ENCODE measurements around a stretch of chr1.

- PRO-cap, 3 experiments, result no peak in any of the 3 experiments
Observed at GRCh38 chr1:178933828-178934445, 63.1 kb upstream of the ANGPTL1 start.

DNA sequence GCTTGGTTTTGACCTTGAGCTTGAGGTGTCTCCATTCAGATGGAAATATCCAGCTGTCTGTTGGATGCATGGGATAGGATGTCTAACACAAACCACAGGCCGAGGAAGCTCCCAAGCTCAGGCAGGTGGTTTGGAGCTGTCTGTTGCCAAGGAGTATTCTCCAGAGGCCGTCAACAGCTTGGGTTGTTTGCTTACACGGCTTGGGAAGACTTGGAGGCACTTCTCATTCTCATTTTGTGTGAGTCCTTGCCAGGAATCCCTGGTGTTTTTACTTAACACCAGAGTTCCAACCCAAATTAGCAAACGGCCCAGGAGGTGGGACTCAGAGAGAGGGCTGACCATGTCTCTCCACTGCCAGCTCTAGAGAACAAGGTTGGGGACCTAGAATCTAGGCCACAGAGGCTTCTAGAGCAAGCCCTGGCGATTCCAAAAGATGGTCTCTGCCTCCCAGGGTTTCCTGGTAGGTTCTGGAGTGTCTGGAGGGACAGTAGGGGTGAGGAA, 72.7 kb upstream of the FAM20B start:
- PRO-cap, 3 experiments, result no peak in any of the 3 experiments

- PRO-cap, 3 experiments, result no peak in any of the 3 experiments
Observed at GRCh38 chr1:178962797-178963211, 62.9 kb upstream of the FAM20B start.

DNA sequence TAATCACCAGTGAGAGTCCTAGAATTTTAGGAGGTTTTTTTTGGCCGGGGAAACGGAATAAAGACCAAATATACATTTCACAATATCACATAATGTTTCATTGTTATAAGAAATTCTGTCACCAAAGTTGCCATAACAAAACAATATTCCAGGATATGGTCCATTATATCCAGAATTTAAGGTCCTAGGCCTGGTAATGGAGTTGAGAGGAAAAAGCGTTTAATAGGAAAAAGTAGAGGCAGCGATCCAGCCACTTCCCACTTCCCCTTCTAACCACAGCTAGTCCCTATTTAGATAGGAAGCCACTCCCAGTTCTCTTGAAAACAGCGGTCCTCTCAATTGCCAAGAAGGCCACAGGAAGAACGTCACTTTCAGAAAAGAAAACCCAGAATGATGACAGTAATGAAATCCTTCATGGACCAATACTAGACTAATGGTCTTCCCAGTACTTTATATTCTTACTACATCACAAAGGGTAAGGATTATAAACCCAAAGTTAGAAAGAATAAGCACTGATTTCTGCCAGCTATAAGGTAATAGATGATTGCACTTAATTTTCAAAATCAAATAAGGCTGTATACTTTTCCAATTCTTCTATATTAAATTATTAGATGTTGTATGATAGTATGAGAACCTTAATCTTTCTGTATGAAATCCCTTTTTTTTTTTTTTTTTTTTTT, 38.6 kb downstream of the ABL2 start:
- PRO-cap, 3 experiments, result no peak in any of the 3 experiments

DNA sequence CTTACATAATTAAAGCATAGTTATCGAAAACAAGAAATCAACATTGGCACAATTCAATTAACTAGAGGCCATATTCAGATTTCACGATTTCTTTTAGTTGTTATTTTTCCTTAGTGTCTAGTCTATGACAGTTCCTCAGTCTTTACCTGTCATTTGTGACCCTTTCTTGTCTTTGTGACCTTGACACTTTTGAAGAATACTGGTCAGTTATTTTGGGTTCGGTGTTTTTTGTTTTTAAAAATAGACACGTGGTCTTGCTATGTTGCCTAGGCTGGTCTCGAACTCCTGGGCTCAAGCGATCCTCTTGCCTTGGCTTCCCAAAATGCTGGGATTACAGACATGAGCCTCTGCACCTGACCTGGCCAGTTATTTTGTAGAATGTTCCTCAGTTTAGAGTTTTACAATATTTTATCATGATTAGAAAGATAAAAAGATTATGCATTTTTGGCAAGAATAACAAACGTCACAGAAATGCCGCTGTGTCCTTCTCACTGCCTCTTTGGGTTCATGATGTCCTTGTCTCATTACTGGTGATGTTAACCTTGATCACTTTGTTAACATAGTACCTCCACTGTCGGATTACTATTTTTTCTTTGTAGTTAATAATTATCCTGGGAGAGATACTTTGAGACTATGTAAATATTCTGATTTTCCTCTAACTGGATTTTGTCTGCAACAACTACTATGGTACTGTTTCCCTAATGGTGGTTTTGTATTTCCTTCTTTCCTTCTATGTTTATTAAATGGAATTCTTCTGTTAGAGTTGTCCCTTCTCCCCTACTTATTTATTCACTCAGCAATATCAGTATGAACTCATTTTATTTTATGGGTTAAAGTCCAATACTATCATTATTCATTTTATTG, 4.4 kb downstream of the TOR1AIP2 start:
- PRO-cap, 3 experiments, result no peak in any of the 3 experiments

DNA sequence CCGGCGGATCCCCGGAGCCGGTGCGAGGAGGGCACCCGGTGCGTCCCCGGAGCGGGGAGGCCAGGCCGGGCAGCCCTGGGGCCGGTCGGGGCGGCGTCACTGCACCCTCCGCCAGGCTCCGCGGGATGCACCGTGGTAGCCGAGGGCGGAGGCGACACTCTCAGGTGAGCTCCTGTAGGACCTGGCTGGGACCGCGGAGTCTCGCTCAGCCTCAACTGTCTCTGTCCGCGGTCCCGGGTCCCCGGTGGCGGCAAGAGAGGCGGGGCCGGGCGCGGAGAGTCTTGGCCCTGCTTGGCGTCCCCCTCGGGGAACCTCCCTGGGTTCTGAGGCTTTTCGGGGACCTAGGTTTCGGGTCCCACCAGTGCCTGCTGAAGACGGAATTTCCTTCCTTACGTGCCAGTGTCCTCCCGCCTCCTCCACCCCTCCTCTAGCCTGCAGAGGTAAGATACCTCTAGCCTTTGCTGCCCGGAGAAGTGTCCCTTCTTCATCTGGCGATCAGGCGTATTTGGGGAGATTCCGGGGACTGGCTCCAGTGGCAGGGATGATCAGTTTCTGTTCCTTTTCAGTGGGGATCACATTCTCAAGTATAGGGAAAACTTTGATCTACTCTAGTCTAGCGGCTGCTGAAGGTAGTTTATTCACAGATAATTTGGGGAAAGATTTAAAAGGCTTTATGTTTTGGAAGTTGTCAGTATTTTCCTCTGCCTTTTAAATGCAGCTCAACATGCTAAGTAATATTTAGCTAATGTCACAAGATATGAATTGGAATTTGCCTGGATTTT, 560 bp downstream of the CEP350 start:
- PRO-cap, 3 experiments, result no peak in any of the 3 experiments

GRCh38 chr1:180020048-180021095, 65.8 kb downstream of the CEP350 start:
- PRO-cap, 3 experiments, result no peak in any of the 3 experiments

GRCh38 chr1:180033768-180034302, 79.2 kb downstream of the CEP350 start:
- PRO-cap, 3 experiments, result no peak in any of the 3 experiments

- PRO-cap, 3 experiments, result no peak in any of the 3 experiments
Observed at GRCh38 chr1:180083835-180084341, 70.8 kb upstream of the QSOX1 start.

GRCh38 chr1:180117047-180117750, 37.5 kb upstream of the QSOX1 start:
- PRO-cap, 3 experiments, result no peak in any of the 3 experiments

- PRO-cap, 3 experiments, result no peak in any of the 3 experiments
Observed at GRCh38 chr1:180190992-180192018, 36.6 kb downstream of the QSOX1 start.

GRCh38 chr1:180202252-180202702, 27.8 kb upstream of the LHX4 start:
- PRO-cap, 3 experiments, result no peak in any of the 3 experiments

DNA sequence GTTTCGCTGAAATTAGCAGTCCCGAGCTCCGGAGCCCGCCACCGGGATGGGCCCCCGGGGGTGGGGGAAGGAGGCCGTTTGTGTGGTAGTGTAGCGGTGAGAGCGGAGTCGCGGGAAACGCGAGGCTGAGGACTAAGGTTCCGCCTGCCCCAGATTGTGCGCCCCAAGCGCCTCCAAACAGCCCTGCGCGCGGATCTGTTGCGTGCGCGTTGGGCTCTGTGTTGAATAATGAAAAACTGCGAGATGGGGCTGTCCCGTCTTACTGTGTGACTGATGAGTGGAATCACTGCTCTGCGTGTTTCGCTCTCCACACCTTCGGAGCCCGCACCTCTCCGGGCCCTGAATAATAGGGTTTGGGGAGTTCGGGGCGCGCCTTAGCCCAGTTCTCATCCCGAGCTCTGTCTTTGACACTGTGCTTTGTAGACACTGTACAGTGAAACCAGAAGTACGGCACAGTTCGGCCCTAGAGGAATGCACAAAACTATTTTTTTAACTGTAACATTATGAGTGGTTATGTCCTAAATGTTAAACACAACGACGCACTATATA, 468 bp upstream of the ACBD6 start:
- PRO-cap, 3 experiments, result peak in 3 of 3 experiments; most common plus-strand start position 116 of the sequence (in 2); most common minus-strand start position 62 of the sequence (in 3)

- PRO-cap, 3 experiments, result no peak in any of the 3 experiments
Observed at GRCh38 chr1:180515709-180516585, 13.6 kb upstream of the ACBD6 start.

DNA sequence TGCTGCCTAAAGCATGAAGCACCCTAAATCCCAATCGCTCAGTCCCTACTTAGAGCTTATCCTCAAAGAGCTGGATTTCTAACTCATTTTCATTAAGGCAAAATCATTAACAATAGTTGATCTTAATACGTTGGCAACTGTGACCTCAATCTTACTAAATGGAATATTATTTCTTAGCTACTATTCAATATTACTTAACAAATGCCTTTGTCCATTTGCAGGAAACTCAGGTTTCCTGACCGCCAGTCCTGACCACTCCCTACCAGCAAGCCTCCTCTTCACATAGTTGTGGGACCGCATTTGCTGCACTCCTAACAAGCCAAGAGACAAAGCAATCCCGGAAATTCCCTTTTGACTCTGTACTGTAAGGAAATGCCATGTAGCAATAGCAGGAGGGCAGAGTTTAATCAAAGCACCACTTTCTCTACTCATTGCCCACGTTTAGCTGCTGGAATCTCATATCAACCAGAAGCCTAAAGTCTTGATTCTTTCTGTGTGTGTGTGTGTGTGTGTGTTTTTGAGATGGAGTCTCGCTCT, 28.1 kb upstream of the ACBD6 start:
- PRO-cap, 3 experiments, result no peak in any of the 3 experiments

DNA sequence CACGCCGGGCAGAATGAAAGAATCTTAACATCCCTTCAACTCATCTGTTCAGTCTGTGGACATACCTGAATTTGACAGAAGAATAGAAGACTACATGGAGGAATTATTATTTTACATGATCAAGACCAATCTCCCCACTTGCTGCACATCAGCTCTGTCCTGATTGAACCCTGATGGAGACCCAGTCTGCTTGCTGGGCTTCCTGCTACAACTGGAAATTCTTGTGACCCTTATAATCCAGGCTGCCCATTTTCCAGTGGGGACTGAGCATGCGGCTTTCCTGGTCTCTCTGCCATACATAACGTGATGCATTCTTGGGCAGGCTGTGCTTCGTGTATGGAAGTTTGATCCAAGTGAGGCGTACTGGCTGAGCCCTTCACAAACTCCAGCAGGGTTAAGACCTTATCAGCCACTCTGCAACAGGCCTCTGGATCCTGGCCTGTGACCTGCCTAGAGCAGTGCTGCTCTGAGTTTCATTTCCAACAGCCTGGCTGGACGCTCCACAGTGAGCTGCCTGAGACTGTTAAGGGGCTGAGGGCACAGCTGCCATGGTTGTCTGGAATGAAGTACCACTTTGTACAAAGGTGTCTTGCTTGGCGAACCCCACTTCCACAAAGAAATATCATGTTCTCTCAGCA, 28.7 kb upstream of the XPR1 start:
- PRO-cap, 3 experiments, result no peak in any of the 3 experiments

GRCh38 chr1:180872136-180872511, 40.6 kb upstream of the KIAA1614 start:
- PRO-cap, 3 experiments, result no peak in any of the 3 experiments

GRCh38 chr1:180912123-180912681, 495 bp upstream of the KIAA1614 start:
- PRO-cap, 3 experiments, result peak in 2 of 3 experiments; most common plus-strand start chr1:180912533 (in 1); most common minus-strand start chr1:180912469 (in 2)

GRCh38 chr1:180953128-180953732, 40.5 kb downstream of the KIAA1614 start:
- PRO-cap, 3 experiments, result peak in 3 of 3 experiments; most common plus-strand start chr1:180953592 (in 3); most common minus-strand start chr1:180953434 (in 1)

DNA sequence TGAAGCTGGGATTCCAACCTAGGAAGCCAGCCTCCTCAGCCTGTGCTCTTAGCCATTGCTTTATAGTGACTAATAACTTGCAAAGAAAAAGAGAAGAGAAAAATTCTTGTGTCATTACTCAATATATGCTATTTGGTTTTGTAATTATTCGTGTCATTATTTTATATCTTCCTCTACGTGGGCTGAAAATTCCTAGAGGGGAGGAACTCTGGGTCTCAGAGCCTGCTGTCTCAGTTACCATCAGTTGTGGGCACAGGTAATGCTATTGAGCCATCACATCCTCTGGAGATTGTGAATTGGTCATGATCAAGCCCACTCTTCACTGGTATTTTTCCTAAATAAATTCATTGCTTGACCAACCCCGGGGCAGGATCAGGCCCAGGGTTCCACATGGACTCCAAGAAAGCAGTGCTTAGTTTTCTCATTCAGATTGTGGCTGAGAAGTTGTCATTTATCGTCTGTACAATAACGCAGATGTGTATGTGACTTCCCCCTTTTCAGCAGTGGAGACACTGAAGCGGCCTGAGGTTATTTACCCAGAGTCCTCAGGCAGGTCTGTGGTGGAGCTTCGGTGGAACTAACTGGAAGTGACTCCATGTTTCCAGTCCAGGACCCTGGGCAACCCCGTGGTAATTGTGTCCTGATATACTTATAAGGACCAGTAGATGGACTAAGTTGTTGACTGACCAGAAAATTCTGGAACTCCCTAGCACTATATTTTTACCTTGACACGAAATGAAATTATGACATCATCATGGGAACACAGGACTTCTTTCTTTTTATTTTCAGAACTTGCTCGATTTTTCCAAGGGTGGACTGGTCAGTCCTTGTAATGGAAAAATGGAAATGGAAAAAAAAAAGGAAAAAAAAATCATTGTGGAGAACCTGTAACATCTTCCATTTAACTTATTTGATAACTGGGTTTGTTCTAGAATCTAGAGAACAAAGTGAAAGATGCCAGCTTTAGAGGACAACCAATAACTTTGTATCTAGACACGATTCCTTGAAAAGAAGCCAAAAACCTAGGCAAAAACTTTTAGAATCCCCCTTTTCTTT, 1.1 kb upstream of the IER5 start:
- PRO-cap, 3 experiments, result peak in 1 of 3 experiments; most common plus-strand start position 539 of the sequence (in 1); most common minus-strand start position 505 of the sequence (in 1)

All from Metastatic Breast Carcinoma in the Ovary (tissue), 3 donors.